Foreskin fibroblast (primary cell): ENCODE results near the gene HOXA6.

DNA sequence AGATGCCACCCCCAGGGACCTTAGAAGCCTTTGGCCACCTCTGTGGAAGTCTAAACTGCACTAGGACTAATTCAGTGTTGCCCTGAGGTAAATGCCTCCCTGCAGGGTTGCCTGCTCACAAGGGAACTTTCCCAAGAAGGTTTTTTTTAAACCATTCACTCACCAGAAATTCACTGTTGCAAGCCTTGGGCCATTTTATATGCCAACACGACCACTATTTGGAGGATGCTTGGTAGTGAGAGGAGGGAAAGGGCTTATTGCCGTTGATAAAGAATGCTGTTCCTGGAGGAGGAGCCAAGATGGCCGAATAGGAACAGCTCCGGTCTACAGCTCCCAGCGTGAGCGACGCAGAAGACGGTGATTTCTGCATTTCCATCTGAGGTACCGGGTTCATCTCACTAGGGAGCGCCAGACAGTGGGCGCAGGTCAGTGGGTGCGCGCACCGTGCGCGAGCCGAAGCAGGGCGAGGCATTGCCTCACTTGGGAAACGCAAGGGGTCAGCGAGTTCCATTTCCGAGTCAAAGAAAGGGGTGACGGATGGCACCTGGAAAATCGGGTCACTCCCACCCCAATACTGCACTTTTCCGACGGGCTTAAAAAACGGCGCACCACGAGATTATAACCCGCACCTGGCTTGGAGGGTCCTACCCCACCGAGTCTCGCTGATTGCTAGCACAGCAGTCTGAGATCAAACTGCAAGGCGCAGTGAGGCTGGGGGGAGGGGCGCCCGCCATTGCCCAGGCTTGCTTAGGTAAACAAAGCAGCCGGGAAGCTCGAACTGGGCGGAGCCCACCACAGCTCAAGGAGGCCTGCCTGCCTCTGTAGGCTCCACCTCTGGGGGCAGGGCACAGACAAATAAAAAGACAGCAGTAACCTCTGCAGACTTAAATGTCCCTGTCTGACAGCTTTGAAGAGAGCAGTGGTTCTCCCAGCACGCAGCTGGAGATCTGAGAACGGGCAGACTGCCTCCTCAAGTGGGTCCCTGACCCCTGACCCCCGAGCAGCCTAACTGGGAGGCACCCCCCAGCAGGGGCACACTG is 408.1 kb upstream of the NFE2L3 start:
- RRBS: no CpG with 5 or more reads among the region's 40 CpGs

- RRBS: 25% methylated on average over 11 of the region's 42 CpGs
These were observed 293.3 kb upstream of the NFE2L3 start for GRCh38 chr7:25858568-25859176.

DNA sequence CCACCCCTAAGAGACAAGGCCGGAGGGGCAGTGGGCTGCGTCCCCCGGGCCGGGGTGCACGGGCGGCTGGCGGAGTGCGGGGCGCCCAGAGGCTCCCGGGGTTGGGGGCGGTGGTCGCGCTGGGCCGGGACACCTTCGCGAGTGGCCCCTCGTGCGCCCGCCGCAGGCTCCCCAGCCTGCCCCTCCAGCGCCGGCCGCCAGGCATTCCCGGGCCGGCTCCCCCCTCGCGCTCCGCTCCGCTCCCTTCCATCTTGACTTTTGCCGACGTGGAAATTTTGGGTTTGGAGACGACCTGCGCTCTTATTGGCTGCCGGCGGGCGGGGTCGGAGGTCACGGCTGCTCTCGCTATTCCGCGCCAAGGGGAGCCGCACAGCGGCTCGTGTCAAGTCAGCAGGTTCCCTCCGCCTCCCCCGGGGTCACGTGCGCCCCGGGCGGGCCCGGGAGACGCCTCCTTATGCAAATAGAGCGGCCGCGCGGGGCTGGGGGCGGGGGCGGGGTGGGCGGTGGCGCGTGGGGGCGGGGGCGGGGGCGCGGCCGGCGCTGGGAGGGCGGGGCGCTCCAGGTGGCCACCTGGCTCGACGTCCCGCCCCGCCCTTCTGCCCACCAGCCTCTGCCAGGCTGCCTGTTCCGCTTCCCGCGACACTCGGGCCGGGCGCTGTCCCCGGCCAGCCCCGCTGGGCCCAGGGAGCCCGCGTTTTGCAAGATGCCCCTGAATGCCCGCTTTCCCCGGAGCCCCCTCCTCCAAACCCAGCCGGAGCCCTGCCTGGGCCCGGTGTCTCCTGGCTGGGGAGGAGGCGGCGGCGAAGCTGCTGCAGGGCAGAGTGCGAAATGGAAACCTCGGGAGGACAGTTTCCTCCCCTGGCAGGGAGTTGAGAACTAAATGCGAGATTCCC is 200.9 kb upstream of the NFE2L3 start:
- RRBS: 1% methylated on average over 54 of the region's 93 CpGs

DNA sequence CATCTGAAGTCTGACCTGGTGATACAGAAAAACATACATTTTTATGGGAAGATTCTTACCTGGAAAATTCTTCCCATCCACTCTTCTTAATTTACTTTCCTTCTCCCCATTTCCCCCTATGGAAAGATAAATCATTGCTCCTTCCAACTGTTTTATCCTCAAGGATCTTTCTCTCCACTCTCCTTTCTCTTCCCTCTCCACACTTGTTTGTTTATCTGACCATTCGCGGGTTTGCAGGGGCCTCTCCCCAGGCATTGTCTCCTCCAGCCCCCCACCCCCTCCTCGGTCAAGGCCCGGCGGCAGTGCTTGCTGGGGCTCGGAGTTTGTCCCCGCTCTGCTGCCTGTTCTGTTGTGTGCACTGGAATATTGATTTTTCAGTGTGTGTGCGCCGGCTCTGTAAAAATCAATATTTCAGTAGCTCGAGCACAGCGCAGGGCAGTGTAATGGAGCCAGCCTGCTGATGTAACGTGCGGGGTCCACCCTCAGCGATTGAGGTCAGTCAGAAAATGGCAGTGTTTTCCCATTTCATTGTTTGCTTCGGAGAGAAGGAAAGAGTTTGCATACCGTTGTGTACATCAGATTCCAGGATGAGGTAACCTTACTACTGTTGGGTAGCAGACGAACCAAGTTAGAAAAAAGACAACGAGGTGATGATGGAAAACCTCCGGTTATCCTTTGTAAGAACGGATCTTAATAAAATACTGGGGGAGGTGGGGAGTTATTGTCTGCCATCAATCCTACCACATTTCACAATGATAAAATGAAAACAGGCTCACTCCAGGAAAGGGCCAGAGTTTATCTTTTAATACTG is 199.4 kb upstream of the NFE2L3 start:
- RRBS: 57% methylated on average over 5 of the region's 20 CpGs

GRCh38 chr7:26201846-26202633 is 495 bp downstream of the CBX3 start:
- RRBS: 2% methylated on average over 45 of the region's 85 CpGs

GRCh38 chr7:26243906-26244732 is 42.6 kb downstream of the CBX3 start:
- RRBS: 84% methylated on average over 3 of the region's 31 CpGs

DNA sequence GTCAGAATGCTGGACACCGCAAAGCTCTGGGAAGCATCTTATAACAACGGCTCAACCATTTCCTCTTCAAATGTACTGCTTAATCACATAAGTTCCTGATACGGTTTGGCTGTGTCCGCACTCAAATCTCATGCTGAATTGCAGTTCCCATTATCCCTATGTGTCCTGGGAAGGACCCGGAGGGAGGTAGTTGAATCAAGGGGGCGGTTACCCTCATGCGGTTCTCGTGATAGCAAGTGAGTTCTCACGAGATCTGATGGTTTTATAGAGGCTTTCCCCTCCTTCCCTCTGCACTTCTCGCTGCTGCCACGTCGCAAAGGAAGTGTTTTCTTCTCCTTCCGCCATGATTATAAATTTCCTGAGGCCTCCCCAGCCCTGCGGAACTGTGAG is 226.3 kb downstream of the SKAP2 start:
- RRBS: no CpG with 5 or more reads among the region's 14 CpGs

- RRBS: no CpG with 5 or more reads among the region's 2 CpGs
These were observed 205.8 kb downstream of the SKAP2 start for GRCh38 chr7:26658642-26658999.

DNA sequence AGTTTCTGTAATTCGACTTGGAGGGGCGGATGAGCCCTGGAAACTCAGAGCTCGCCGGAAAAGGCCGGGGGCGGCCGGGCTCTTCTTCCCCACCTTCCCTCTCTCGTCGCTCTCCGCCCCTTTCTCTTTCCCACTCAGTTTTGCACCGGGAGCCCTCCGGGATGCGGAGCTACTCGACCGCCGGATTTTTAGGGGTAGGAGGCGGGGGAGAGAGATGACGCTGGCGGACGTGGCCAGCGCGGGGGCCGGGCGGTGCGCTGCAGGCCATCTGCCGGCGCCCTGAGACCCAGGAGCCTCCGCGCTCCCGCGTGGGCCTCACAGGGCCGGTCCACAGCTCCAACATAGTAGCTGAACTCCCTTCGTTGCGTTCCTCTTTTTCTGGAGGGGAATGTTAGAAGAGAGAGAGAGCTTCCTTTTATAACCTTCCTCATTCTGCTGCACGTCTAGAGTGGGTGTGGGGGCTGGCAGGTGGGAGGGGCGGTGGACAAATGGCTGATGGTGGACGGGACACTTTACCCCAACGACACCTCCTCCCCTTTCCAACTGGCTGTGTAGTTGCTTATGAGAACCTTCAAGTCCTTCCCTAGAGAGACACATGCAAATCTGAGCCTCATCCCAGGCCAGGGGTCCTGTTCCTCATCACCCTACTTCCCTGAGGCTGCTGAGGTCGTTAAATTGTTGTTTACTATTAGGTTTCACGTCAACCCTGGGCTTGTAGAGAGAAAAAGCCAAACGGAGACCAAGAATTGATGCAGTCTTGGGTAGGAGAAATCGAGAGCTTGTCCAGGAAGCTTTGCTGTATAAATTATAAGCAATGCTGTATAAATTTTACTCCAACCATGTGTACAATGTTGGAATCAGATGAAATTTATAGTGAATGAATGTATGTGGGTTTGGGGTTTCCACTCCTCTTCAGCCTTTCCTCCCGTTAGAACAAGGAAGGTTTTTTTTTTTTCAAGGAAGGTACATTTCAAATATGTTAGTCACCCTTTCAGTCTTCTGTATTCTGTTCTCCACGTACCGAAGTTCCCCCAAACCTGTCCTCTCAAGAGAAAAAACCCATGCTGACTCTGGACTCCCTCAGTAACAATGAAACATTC is 1.3 kb upstream of the HOXA1 start:
- RRBS: 3% methylated on average over 17 of the region's 45 CpGs

GRCh38 chr7:27125371-27125678 is 5.2 kb downstream of the HOXA4 start:
- RRBS: no CpG with 5 or more reads among the region's 3 CpGs

- RRBS: no CpG with 5 or more reads among the region's 32 CpGs
These were observed 1.9 kb downstream of the HOXA6 start for GRCh38 chr7:27145622-27146184.

DNA sequence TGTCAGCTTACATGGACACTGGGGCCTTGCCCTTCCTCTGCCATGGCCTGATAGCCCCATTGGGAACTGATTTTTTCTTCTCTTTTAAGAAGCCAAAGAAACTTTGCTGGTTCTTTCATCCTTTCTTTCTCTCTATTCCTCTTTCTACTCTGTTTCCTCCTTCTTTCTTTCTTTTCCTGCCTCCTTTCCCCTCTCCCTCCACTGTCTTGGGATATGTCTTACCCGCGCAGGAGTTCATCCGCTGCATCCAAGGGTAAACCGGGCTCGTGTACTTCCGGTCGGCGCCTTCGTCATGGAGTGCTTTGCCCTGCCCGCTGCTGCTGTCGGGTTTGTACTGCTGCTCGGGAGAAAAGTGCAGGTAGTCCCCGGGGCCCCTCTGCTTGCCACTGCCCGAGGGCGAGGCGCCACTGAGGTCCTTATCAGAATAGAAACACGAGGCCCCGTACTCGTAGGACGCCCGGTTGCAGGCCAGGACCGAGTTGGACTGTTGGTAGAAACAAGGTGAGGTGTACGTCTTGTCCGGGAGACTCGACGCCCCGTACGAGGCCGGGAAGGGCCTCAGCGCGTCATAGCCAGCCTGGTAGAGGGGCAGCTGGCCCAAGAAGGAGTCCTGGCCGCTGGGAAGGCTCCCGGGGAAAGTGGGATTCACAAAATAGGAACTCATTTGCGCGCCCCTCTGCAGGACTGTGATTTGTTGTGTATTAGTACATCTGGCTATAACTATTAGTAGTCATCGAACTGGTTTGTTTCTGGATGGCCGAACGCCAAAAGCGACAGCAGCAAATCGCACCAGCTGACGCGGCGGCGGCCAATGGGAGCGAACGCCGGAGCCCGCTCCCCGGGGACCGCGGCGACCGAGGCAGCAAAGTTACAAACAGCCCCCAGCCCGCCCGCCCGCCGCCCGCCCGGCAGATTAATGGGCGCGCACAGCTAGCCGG is at the start of gene HOXA6:
Gene HOXA6 (minus strand): TSS at position 689 of the 938 bp plus-strand sequence.
- RRBS: 20% methylated on average over 26 of the region's 62 CpGs

DNA sequence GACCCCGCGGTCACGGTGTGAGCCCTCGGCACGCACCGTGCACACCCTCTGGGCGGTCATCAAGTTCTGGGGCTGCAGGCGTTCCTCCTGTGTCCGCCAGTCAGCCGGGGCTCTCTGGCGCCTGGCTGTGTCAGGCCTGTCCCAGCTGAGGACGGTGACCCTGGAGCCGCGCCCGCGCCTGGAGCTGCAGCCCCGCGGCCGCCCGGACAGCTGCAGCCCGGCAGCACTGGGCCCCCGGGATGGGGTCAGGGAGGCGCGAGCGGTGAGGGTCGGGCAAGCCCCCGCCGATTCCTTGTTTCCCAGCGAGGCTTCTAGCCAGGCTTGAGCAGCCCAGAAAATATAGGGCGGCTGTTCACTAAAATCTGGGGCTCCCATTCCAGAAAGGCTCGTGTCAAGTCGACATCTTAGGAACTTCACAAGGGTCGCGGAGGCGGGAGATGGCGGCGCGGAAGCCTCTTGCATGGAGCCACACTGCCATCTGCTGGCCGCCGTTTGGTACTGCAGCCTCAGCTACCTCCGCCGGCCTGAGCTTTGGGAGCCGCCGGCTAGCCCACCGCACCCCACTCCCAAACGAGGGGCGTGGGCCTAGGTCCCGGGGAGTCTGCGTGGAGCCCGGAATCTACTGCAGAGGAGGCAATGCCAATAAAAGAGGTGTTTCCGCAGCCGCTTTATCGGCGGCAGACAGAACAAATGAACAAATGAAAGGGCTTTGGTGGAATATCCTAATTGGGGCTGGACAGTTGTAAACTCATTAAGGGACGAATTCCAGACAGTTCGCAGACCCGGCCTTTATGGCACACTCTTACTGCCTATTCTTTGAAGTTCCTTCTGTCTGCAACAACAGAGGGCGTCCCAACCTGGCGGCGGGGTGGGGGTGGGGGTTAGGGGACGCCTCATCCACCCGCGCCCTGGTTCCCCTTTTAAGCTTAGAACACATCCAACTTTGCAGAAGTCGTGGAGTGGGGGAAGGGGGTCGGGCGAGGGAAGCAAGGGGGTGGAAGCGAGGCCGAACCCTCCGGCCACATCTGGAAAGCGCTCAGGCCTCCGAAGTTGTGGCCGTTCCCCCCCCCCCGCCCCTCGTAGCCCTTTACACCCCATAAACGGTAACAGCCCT is 4.3 kb downstream of the HOXA9 start:
- RRBS: 2% methylated on average over 14 of the region's 75 CpGs

DNA sequence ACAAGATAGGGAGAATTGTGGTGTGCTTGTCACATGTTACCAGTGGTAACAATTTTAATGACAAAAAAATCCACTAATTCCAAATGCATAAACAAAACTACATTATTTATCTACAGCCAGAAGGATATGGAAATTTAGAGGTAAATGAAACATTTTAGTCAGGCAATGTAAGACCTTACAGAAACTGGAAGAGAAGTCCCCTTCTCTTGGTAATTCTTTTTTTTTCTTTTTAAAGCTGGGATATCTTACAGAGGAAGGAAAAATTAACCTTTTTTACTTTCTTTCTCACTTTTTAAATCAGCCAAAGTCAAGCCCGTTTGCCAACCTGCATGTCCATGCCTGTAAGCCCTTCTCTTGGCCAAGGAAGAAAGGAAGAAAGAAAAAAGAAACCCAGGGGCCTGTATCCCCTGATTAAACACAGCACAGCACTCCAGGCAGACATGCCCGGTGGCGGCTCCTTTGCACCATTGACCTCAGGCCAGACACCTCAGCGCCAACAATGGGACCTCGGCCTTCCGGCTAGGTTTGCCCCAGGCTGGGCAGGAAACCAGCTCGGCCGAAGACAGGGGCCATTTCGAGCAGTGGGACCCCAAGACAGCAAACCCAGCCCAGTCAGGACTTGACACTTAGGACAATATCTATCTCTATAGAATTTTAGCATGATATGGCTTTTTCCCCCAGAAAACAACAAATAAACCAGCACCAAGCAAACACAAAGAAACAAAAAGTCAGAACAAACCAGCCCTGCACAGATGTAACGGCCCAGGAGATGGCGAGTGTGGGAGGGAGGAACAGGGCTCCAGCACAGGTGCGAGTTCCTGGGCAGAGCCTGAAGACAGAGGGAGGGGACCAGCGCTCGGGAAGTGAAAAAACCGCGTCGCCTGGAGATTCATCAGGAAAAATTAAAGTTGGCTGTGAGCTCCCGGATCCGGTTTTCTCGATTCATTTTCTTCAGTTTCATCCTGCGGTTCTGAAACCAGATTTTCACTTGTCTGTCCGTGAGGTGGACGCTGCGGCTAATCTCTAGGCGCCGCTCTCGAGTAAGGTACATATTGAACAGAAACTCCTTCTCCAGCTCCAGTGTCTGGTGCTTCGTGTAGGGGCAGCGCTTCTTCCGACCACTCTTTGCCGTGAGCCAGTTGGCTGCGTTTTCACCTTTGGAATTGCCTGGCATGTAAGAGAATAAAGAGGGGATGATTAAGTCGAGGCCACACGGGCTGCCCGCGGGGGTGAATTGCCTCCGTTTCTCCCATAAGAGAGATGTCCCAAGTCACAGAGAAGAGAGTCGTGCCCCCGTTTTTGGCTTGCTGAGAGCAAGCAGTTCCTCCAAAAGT is 2.6 kb downstream of the HOXA10 start:
- RRBS: 7% methylated on average over 5 of the region's 39 CpGs

DNA sequence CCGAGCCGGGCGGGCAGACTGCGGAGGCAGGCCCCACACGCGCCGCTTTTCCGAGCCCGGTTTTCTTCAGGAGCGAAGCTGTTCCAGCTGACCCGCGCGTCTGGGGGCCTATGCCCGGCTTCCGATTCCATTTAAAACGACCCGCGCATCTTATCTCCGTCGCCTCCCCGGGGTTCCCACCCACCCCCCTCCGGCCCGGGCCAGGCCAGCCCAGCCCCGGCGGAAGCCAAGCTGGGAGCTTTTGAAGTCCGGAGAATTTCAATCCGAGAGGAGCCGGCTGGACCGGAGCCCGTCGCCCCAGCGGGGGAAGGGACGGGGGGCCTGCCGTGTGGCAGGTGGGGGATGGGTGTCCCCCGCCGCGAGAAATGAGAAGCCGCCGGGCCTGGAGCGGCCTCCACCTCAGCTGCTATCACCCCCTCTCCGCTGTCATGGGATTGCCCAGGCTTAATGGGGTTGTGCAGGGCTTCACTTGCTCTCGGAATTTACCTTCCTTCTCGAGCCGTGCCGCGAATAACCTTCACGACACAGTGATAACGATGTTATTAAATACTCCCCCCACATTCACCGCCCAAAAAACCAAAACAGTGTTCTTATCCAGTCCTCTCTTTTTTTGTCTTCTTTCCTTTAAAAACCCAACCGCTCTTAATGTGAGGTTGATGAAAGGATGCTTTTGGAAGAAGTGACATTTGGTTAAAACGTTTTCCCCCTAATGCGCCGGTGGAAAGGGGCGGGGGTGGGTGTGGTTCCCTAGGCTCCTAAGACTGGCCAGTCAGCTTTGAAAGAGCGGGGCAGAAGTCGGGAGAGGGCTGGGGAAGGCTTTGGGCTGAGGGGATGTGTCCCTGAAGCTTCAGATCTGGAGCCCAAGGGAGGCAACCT is 2.9 kb upstream of the EVX1 start:
- RRBS: 19% methylated on average over 24 of the region's 56 CpGs

DNA sequence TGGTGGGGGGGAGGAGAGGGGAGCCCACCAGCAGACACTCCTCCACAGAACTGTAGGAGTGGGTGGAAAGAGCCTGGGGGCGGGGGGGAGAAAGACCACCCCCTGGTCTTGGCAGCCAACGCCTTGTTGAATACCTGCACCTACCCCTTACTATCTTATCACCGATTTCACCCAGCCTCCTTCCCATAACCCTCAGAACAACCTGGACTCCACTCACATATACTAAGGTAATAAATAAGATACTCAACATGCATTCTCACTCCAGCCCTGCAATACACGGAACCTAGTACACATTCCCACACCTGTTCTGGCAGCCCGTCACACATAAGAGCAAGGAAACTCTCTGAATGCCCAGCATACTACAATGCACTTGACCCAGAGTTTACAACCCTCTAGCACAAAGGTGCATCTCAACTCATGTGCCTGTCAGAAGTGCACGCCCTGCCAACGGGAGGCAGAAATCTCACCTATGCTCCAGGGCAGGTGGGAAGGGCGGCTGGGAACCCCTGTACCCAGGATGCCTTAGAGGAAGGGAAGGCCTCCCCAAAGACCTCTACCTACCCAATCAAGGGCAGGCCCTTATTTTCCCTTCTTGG is 1.8 kb downstream of the EVX1 start:
- RRBS: no CpG with 5 or more reads among the region's 8 CpGs

- RRBS: no CpG with 5 or more reads among the region's 16 CpGs
These were observed 329 bp upstream of the HIBADH start for GRCh38 chr7:27663065-27663359.

DNA sequence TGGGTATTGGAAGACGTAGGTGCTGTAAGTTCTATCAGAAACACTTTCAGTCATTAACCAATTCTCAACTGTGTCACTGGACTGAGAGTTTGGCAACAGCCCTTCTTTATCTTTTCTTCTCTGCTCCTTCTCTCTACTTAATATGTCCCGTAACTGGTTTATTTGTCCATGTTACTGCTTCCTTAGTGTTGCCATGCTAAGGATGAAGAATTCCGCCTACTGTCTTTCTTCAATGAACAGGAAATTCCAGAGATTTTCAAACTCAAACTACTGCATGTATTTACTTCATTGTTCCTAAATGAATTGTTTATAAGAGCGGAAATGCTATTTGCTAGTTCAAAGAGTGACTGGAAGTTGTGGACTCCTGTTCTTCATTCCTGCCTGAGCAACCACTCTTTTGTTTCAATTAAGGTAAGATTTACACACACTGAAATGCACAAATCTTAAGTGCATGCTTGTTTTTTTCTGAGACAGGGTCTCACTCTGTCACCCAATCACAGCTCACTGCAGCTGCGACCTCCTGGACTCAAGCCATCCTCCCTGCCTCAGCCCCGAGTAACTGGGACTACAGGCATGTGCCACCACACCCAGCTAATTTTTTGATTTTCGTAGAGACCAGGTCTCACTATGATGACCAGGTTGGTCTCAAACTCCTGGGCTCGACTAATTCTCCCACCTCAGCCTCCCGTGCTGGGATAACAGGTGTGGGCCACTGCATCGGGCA is 143.9 kb downstream of the TAX1BP1 start:
- RRBS: no CpG with 5 or more reads among the region's 10 CpGs

- RRBS: no CpG with 5 or more reads among the region's 8 CpGs
These were observed 115.2 kb downstream of the JAZF1 start for GRCh38 chr7:28065312-28065829.

DNA sequence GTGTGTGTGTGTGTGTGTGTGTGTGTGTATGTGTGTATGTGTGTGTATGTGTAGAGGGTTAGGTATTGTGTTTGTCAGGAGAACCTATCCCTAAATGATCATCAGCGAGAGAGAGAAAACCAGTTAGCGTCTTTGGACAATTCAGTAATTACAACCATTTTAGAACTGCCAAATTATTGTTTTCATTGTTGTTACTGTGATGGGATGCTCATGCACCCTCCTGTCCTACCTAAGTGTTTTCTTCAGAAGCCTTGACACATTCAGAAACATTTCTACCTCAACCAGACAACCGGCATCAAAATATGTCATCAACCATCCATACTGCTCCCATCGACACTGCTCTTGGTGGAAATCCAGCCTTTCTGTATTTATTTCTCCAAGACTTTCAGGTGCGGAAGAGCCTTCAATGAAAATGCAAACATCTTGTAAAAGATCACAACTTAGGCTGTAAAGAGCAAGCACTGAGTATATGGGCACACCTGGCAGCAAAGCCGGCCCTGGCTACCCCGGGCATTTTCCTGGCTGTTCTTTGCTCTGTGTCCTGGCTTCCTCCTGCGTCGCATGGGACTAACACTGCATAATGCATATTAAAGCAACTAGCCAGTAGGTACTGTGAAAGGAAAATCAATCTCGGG is 10.1 kb downstream of the JAZF1 start:
- RRBS: no CpG with 5 or more reads among the region's 10 CpGs